Gastrocnemius medialis (tissue), 3 donors: ENCODE measurements around a stretch of chr19.

GRCh38 chr19:21510575-21510965 is 5.2 kb downstream of the ZNF429 start:
- PRO-cap, result no peak
- RAMPAGE, long total RNA, 3 experiments, result no peak in any of the 3 experiments

DNA sequence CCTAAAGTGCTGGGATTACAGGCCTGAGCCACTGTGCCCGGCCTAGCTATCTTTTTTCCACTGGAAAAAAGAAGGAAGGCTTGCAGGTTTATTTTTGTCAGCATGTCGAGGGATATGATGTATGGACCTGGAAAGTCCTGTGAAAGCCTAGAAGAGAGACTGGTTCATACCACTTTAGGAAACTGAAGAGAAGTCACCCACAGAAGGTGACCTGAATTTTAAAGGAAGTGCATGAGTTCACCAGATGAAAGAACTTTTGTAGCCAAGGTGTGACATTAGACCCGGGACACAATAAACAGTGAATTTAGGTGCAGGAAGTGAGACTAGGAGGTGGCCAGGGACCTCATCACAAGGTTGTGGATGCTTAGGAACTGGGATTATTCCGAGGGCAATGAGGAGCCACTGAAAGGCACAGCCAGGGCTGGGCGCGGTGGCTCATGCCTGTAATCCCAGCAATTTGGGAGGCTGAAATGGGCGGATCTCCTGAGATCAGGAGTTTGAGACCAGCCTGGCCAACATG is 79.1 kb downstream of the ZNF429 start:
- PRO-cap, result no peak
- RAMPAGE, long total RNA, 3 experiments, result no peak in any of the 3 experiments

DNA sequence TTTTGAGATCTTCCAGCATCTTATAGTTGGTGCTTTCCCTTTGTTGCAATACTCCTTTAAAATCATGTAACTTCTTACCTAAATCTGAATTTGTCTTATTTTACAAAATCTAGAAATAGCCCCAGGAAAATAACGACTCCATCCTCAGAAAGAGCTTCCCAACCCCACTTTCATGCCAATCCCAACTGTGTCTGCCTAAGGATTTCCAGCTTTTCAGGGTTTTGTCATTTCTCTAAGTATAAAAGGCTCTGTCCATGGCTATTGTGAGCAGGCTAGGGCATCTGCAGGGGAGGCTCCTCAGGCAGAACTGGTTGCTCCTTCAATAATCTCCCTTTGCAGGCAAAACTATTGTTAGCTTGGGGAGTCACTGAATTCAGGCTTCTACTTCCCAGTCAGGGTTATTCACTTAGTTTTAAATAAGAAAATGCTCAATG is 95.4 kb downstream of the ZNF429 start:
- PRO-cap, result no peak
- RAMPAGE, long total RNA, 3 experiments, result no peak in any of the 3 experiments

- PRO-cap, result no peak
- RAMPAGE, long total RNA, 3 experiments, result no peak in any of the 3 experiments
These were observed 16.3 kb upstream of the ZNF492 start for GRCh38 chr19:22617593-22618417.

- PRO-cap, result no peak
- RAMPAGE, long total RNA, 3 experiments, result no peak in any of the 3 experiments
These were observed 11.2 kb upstream of the ZNF492 start for GRCh38 chr19:22622616-22623552.

GRCh38 chr19:23967729-23967928 is 52.9 kb downstream of the ZNF726 start:
- PRO-cap, result no peak
- RAMPAGE, long total RNA, 3 experiments, result no peak in any of the 3 experiments

DNA sequence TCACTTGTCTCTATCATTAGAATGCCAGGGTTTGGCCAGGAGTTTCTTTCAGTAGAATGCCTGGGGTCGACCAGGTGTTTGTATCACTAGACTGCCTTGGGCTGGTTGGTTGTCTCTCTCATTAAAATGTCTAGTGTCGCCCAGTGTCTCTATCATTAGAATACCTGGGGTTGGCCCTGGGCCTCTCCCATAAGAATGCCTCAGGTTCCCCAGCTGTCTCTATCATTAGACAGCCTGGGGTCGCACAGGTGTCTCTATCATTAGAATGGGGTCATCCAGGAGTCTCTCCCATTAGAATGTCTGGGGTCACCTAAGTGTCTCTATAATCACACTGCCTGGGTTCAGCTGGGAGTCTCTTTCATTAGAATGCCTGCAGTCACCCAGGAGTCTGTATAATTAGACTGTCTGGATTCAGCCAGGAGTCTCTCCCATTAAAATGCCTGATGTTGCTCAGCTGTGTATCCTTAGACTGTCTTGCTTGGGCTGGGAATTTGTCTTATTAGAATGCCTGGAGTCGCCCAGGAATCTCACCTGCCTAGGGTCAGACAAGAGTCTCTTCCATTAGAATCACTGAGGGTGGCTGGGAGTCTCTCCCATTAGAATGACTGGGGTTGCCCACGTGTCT is 1450.3 kb downstream of the UQCRFS1 start:
- PRO-cap, result no peak
- RAMPAGE, long total RNA, 3 experiments, result no peak in any of the 3 experiments

GRCh38 chr19:28608435-28609850 is 604.0 kb downstream of the UQCRFS1 start:
- PRO-cap, result no peak
- RAMPAGE, long total RNA, 3 experiments, result no peak in any of the 3 experiments

DNA sequence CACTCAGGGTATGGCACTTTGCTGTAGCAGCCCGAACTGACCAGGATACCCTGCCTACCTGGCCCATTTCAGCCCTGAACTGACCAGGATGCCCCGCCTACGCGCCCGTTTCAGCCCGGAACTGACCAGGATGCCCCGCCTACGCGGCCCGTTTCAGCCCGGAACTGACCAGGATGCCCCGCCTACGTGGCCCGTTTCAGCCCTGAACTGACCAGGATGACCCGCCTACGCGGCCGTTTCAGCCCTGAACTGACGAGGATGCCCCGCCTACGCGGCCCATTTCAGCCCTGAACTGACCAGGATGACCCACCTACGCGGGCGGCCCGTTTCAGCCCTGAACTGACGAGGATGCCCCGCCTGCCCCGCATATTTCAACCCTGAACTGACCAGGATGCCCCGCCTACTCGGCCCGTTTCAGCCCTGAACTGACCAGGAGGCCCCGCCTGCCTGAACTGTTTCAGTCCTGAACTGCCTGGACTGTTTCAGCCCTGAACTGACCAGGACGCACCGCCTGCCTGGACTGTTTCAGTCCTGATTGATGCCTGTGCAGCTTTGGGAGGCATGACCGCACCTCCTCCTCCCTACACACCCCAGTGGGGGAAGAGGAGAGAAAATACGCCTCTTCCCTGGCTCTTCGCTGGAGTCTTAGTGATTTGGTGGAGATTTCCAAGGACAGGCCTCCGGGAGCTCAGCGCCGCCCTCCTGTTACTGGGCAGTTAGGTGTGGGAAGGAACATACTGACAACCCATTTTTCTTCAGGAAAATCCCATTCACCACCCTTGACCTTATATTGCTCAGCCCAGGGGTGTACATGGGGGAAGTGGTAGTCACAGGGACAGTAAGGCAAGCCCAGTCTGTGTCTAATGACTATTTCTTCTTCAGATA is 119.8 kb downstream of the UQCRFS1 start:
- PRO-cap, result no peak
- RAMPAGE, long total RNA, 3 experiments, result no peak in any of the 3 experiments

DNA sequence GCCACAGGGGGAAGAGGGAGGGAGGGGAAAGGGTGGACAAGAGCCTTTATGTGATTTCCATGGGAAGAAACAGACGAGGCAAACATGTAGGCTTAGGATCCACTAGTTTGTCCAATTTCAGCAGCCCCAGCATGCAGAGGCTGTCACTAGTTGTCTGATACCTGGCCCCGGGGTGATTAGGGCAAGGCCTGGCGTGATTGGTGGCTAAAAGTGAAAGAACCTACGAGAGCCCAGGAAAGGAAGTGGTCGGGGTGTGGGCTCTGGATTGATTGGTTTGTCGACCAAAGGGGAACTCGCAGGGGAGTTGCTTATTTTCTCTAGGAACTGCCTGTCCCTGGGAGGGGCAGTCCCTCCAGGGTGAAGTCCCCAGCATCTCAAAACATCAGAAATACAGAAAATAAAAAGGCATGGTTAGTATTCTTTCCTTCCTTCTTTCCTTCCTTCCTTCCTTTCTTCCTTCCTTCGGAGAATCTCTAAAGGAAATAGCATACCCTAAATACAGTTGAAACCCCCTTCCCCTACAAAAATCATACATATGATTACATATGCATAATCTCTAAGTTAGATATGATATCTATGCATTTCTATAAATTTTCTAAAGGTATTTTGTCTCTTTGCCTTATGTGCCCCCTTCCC is 64.2 kb upstream of the UQCRFS1 start:
- PRO-cap, result no peak
- RAMPAGE, long total RNA, 3 experiments, result no peak in any of the 3 experiments

GRCh38 chr19:29723916-29724750 is 9.1 kb upstream of the C19orf12 start:
- PRO-cap, result no peak
- RAMPAGE, long total RNA, 3 experiments, result no peak in any of the 3 experiments

DNA sequence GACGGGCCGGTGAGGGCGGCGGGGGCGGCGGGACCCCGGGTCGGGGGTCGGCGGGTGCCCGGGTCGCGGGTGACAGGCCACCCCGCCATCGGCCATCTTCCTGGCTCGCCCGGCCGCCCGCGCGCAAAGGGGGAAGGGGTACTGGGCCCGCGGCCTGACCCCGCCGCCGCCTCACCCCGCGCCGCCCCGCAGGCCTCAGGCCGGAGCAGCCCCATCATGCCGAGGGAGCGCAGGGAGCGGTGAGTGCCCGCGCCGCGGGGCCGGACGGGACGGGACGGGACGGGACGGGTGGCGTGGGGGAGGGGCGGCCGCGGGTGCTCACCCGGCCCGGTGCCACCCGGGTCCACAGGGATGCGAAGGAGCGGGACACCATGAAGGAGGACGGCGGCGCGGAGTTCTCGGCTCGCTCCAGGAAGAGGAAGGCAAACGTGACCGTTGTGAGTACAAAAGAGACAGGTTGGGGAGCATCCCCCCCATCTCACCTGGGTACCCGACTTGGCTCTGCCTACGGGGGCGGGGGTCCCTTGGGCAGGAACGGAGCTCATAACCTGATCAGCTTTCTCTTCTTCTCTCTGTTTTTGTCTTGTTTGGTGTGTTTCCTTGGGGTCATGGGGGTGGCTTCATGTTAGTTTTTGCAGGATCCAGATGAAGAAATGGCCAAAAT is 681 bp downstream of the CCNE1 start:
- PRO-cap, result no peak
- RAMPAGE, long total RNA, 3 experiments, result no peak in any of the 3 experiments

- PRO-cap, result no peak
- RAMPAGE, long total RNA, 3 experiments, result no peak in any of the 3 experiments
These were observed 68.9 kb downstream of the URI1 start for GRCh38 chr19:30010906-30011419.

- PRO-cap, result no peak
- RAMPAGE, long total RNA, 3 experiments, result no peak in any of the 3 experiments
These were observed 136.2 kb upstream of the ZNF536 start for GRCh38 chr19:30235940-30236516.

GRCh38 chr19:30373618-30374054 is 1.5 kb downstream of the ZNF536 start:
- PRO-cap, result no peak
- RAMPAGE, long total RNA, 3 experiments, result no peak in any of the 3 experiments

DNA sequence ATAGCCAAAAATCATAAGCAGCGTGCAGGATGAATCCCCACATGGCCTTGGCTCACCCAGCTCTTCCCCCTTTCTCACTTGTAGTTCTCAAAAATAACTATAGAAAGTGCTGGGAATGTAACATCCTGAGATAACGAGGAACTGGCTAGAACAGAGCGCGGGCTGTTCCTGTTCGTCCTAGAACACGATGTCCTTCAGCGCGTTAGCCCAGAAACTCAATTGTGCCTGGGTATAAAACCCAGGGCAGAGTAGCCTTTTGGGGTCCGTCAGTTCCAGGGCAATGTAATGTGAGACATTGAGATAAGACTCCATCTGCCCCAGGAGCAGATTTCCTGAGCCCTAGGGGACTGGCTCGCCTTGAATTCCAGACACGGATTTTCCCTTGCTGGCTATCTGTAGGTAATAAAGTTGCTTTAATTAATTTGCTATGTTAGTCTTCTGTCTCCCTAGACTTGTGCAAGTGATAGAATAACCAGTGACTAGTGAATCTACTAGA is 326.1 kb downstream of the TSHZ3 start:
- PRO-cap, result no peak
- RAMPAGE, long total RNA, 3 experiments, result no peak in any of the 3 experiments

DNA sequence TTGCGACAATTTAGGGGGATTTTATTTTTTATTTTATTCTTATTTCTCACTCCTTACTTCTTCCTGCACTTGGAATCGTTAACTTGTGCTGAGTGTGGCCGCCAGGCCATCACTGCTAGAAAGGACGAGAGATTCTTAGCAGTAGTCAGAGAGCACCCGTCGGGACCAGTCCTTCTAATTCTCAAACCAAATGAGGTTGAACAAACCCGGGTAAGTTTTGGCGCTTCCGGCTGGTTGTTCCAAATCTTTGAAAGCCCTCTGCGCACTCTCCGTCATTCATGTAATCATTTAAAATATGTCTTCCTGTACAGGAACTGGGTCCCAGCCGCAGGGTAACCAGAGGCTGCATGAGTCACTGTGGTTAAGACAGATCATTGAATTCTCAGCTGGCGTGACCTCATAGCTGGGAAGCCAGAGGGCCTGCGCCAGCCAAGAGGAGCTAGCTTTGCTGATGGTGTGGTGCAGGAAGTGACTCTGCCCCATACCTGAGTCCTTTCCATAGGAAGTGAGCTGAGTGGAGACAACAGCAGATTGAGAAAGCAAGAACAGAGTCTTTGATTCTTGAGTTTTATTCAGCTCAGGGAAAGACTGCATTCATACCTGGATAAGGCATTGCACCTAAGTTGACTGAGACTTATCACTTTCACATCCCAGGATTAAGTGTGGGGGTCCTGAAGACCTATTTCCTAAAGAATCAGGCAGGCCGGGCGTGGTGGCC is 135.2 kb downstream of the TSHZ3 start:
- PRO-cap, result no peak
- RAMPAGE, long total RNA, 3 experiments, result no peak in any of the 3 experiments

DNA sequence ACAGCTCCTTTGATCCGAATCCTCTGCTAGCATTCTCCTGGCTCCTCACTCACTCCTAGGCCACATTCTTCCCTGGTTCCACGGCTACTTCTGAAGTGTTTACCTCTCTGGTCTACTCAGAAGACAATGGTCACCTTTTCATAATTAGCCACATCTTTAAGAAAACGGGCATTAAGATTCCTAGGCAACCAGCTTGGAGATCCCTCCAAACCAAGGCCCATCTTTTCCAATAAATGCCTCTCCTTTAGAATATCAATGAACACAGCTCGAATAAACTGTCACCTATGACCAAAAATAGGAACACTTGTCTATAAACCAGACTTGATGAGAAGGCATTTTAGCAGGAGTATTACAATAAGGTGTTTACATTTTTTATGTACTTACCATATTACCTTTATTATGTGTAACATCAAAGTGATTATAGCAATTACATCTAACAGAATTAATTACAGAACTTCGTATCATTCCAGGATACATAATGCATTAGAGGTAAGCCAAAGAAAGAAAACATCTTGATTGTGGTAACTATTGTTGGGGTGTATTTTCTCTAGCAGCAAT is 7.4 kb downstream of the TSHZ3 start:
- PRO-cap, result no peak
- RAMPAGE, long total RNA, 3 experiments, result no peak in any of the 3 experiments

GRCh38 chr19:32374968-32375590 is 29.7 kb downstream of the ZNF507 start:
- PRO-cap, result no peak
- RAMPAGE, long total RNA, 3 experiments, result no peak in any of the 3 experiments

DNA sequence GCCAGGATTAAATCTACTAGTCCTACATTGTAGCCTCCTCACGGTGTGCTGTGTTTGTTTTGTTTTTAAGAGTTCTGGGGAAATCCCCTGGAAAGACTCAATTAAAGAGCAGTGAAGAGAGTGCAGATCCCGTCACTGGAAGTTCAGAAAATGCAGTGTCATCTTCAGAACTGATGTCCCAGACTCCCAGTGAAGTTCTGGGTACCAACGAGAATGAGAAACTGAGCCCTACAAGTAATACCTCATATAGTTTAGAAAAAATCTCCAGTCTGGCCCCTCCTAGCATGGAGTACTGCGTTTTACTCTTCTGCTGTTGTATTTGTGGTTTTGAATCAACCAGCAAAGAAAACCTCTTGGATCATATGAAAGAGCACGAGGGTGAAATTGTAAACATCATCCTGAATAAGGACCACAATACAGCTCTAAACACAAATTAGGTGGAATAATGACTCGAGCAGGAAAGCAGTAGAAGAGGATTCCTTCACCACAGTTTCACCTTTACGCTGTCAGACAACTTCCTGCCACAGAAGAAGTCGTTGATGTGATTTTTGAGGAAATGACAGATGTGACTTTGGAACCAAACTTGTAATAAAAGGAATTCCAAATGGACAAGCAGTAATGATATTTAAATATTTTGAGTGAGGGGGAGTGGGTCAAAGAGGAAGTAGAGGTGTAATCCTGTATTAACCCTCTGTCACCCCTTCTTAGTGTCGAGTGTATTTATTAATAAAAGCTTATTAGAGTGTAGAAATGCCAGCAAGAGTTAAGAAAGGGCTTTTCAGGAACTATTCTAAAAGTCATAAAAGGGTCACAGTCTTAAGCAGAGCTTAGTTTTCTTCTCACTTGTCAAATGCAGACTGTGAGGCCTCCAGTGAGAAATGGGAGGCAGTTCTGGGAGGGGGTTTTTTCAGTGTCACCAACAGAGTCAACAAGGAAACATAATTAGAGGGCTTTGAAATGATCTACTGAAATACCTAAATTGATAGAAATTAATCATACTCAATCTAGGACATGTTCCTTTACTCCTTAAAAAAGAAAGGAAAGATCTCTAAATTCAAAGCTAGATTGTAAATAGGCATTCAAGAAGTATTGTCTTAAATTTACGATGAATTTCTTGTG is 22.6 kb upstream of the DPY19L3 start:
- PRO-cap, result no peak
- RAMPAGE, long total RNA, 3 experiments, result no peak in any of the 3 experiments